Spleen (tissue), 7 donors: ENCODE measurements around a stretch of chr1.

GRCh38 chr1:85298091-85298770 is 21.8 kb upstream of the BCL10 start:
- PRO-cap, 4 experiments, result no peak in any of the 4 experiments
- RAMPAGE, long total RNA, 4 experiments, result no peak in any of the 4 experiments

GRCh38 chr1:85313725-85314280 is 37.4 kb upstream of the BCL10 start:
- PRO-cap, 4 experiments, result no peak in any of the 4 experiments
- RAMPAGE, long total RNA, 4 experiments, result no peak in any of the 4 experiments

DNA sequence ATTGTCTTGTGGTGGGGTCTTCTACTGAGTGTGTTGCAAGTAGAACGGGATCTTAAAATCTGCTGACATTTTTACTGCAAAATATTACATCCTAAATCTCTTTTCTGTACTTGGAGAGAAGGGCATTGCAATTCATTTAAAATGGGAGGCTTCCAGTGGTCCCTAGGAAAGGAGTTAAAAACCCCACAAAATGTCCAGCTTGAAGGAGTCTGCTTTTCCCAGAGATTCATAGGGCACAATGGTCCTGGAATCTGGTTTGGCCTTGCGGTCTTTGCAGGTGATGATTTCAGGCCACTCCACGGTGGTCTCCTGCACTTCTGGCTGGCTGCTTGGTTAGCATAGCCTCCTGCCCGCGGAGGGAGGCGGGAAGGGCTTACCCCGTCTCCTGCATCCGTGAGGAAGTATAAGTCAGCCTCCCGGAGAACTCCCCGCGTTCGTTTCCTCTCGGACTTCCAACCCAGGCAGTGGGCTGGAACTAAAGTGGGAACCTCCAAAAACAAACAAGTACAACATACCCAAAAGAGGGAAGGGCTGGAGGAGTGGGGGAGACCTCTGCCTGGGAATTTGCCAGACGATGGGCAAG is 1.1 kb upstream of the CCN1 start:
- PRO-cap, 4 experiments, result peak in 1 of 4 experiments; most common minus-strand start position 466 of the sequence (in 1)
- RAMPAGE, long total RNA, 4 experiments, result start-site peak on the minus strand in 1 of 4 experiments, centred at position 474 of the sequence, 5 reads per replicate

- PRO-cap, 4 experiments, result no peak in any of the 4 experiments
- RAMPAGE, long total RNA, 4 experiments, result no peak in any of the 4 experiments
Measured at GRCh38 chr1:85583518-85583857, 2.9 kb downstream of the CCN1 start.

- PRO-cap, 4 experiments, result no peak in any of the 4 experiments
- RAMPAGE, long total RNA, 4 experiments, result no peak in any of the 4 experiments
Measured at GRCh38 chr1:85641758-85642581, 61.4 kb downstream of the CCN1 start.

DNA sequence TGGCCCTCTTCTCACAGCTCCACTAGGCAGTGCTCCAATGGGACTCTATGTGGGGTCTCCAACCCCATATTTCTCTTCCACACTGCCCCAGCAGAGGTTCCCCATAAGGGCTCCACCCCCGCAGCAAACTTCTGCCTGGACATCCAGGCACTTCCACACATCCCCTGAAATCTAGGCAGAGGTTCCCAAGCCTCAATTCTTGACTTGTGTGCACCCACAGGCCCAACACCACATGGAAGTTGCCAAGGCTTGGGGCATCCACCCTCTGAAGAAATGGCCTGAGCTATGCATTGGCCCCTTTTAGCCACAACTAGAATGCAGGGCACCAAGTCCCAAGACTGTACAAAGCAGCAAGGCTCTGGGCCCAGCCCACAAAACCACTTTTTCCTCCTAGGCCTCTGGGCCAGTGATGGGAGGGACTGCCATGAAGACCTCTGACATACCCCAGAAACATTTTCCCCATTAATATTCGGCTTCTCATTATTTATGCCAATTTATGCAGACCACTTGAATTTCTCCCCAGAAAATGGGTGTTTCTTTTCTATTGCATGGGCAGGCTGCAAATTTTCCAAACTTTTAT is 18.6 kb downstream of the ODF2L start:
- PRO-cap, 4 experiments, result no peak in any of the 4 experiments
- RAMPAGE, long total RNA, 4 experiments, result no peak in any of the 4 experiments

GRCh38 chr1:86817163-86817789 is 96.7 kb downstream of the SELENOF start:
- PRO-cap, 4 experiments, result no peak in any of the 4 experiments
- RAMPAGE, long total RNA, 4 experiments, result no peak in any of the 4 experiments

DNA sequence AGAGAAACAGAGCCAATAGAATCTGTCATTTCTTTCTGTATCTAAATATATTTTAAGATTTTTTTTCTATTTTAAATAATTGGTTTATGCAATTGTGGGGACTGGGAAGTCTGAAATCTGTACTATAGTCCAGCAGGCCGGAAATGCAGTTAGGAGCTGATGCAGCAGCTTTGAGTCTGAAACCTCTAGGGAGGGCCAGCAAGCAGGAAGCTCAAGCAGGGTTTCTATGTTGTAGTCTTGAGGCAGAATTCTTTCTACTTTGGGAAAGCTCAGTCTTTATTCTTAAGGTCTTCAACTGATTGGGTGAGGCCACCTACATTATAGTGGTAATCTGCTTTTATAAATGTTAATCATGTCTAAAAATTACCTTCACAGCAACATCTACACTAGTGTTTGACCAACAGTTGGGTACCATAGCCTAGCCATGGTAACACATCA is 60.9 kb downstream of the SELENOF start:
- PRO-cap, 4 experiments, result no peak in any of the 4 experiments
- RAMPAGE, long total RNA, 4 experiments, result no peak in any of the 4 experiments

DNA sequence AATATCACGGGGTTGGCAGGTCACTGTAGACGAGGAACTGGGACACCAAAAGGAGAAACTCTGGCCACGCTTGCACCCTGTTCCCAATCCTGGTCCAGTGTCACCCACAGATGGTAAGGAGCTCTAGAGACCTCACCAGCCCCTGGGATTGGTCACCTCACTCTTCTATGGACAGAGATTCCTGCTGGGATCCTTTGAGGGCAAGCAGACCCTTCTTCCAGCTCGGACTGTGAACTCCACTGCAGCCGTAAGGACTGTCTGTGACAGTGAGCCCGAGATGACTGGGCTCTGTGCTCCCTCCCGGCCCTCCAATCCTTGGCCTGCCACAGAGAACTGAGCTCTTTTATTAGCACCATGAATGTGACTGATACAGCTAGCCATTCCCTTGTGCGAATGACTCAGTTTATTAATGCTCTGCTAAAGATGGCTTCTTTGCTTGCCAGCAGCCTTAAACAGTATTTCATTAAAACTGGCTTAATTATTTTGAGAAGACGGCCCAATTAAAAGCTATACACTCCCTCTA is 194.7 kb upstream of the LMO4 start:
- PRO-cap, 4 experiments, result no peak in any of the 4 experiments
- RAMPAGE, long total RNA, 4 experiments, result no peak in any of the 4 experiments

DNA sequence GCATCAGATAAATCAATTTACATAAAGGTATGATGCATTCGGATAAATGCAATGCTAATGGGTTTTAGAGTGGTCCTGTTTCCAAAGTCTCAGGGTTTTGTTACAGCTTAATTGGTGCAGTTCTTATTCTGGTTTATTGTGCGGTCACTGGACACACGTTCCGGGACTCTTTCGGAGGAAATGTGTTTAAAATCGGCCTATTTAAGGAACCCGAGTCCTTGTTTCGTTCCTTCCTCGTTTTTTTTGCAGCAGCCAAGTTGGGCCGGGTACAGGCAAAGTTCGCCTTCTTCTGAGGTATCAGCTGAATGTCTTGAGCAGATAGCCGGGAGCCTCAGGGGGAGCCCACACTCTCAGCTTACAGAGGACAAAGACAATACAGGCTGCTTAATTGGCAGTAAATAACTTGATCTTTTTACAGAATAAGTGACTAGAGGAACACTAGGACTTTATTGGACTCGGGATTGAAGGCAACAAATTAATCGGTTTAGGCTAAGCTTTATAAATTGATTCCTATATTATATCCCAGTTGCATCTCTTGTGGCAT is 1.8 kb downstream of the LMO4 start:
- PRO-cap, 4 experiments, result peak in 4 of 4 experiments; most common plus-strand start position 126 of the sequence (in 4); most common minus-strand start position 173 of the sequence (in 3)
- RAMPAGE, long total RNA, 4 experiments, result no peak in any of the 4 experiments

DNA sequence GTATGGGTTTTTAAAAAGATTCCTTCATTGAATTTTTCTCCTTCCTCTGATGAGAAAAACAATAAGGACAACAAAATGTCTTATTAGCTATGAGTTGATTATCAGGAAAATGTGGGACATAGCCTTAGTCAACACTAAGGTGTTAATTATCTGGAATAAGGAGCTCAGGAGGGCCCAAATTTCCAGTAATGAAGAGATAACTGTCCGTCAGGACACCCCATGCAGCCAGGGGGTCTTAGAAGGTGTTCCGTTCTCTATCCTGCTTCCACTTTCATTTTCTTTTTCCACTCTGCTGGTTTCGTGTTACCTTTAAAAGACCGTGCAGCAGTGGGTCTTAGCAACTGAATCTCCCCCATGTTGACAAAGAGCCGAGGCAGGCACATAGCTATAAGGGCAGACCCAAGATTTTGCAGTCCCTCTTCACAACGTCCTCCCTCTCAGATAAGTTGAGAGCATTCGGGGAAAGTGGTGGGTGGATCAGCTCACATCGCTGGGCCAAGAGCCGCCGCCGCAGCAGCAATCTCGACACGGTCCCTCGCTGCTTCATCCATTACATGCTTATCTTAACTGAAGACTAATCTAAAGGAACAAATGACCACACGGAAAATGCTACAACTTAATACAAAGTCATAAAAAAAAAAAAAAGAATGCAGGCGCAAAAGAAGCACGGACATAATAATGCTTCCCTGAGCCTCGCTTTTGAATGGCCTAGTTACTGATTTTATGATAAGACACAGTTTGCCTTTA is 355.5 kb downstream of the LMO4 start:
- PRO-cap, 4 experiments, result peak in 2 of 4 experiments; most common plus-strand start position 485 of the sequence (in 2); most common minus-strand start position 227 of the sequence (in 1)
- RAMPAGE, long total RNA, 4 experiments, result no peak in any of the 4 experiments

DNA sequence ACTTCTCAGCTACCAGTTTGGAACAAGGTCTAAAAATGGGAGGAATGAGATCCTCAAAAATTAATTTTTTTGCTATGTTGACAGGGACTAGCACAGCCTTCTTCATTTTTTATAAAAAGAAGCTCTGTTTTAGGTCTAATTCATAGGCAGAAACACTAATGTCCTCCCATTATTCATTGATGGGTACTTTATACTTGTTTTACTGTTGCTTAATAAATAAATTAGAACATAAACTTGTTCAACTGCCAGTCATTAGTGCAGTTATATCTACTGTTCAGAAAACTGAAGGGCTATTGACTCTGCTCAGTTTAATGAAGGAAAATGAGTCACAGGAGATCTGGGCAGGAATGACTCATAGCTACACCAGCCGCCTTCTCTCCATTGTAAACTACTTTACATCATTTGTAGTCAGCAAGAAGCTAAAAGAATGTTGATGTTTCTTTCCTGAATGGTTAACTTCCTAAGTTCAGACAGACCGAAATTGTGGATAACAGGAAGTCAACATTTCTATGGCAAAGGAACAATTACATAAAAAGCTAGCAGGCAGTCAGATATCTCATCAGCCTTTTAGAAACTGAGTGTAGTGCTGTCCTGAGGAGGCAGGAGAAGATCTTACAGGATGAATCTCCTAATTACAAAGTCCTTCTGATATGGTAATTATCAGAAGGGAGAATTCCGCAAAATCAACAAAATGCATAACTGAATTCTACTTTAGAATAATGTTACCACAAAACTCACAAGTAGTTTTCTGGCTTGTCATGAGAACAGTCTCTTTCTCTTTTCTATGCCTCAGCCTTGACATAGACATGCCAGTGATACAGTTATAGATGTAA is 356.4 kb upstream of the PKN2 start:
- PRO-cap, 4 experiments, result no peak in any of the 4 experiments
- RAMPAGE, long total RNA, 4 experiments, result no peak in any of the 4 experiments

- PRO-cap, 4 experiments, result no peak in any of the 4 experiments
- RAMPAGE, long total RNA, 4 experiments, result no peak in any of the 4 experiments
Measured at GRCh38 chr1:88890364-88890693, 1.0 kb downstream of the GTF2B start.

GRCh38 chr1:89259512-89260165 is 13.0 kb downstream of the GBP5 start:
- PRO-cap, 4 experiments, result no peak in any of the 4 experiments
- RAMPAGE, long total RNA, 4 experiments, result no peak in any of the 4 experiments

DNA sequence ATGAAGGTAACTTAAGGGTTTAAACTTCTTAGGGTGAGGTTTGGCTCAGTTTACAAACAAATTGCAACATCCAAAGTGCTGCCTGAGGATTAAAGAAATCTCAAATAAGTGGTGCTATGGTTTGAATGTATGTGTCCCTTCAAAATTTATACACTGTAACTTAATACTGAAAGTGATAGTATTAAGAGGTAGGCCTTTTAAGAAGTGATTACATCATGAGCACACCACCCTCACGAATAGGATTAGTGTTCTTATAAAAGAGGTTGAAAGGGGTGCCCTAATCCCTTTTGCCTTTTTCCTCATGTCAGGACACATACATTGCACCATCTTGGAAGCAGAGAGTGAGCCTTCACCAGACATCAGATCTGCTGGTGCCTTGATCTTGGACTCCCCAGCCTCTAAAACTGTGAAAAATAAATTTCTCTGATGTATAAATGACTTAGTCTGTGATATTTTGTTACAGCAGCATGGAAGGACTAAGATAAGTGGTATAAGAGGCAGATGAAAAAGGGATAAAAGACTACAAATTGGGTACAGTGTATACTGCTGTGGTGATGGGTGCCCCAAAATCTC is 6.6 kb upstream of the GBP5 start:
- PRO-cap, 4 experiments, result peak in 1 of 4 experiments; most common plus-strand start position 256 of the sequence (in 1); most common minus-strand start position 155 of the sequence (in 1)
- RAMPAGE, long total RNA, 4 experiments, result no peak in any of the 4 experiments

DNA sequence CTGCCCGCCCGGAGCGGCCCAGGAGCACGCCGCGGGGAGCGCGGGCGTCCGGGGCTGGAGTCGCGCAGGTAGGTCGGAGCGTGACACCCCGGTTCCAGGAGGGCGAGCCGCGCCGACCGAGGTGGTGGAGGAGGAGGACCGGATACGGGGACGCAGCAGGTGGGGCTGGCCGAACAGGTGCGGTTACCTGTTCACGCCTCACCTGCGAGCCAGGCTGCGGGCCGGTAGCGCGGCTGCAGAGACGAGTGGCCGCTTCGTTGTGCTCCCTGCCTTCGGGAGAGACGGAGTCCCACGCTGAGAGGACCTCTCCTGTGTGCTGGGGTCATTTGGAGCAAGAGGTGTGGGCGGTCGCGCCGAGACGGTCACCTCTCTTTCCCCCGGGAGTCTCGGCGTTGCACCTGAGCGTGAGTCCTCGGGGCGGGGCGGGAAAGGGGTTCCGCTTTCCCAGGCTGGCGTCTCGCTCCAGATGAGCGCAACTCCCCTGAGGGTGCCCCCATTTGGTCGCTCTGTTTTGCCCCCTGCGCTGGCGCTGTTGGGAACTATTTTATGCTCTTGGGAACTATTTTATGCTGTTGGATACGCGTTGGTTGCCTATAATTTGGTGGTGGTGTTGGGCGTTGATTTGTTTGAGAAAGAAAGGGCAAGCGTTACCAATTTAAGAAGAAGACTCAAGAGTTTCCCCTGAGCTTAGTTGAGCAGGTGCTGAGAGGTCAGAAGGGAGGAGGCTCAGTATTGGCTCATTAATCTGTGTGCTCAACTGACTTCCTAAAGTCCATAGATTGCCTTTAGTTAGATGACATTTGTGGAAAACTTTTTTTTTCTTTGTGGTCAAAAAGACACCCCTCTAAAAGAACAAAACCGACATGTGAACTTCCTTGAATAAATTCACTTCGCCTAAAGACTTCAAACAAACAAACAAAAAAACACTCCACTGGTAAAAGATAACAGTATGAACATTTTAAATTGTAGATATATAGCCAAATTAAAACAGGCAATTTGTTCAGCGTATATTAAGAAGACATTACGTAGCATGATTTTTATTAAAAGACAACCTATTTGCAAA is 657 bp downstream of the LRRC8B start:
- PRO-cap, 4 experiments, result peak in 1 of 4 experiments; most common minus-strand start position 499 of the sequence (in 1)
- RAMPAGE, long total RNA, 4 experiments, result start-site peak on the minus strand in 1 of 4 experiments, centred at position 431 of the sequence, 6 reads per replicate

- PRO-cap, 4 experiments, result no peak in any of the 4 experiments
- RAMPAGE, long total RNA, 4 experiments, result no peak in any of the 4 experiments
Measured at GRCh38 chr1:89574560-89575394, 50.1 kb downstream of the LRRC8B start.

DNA sequence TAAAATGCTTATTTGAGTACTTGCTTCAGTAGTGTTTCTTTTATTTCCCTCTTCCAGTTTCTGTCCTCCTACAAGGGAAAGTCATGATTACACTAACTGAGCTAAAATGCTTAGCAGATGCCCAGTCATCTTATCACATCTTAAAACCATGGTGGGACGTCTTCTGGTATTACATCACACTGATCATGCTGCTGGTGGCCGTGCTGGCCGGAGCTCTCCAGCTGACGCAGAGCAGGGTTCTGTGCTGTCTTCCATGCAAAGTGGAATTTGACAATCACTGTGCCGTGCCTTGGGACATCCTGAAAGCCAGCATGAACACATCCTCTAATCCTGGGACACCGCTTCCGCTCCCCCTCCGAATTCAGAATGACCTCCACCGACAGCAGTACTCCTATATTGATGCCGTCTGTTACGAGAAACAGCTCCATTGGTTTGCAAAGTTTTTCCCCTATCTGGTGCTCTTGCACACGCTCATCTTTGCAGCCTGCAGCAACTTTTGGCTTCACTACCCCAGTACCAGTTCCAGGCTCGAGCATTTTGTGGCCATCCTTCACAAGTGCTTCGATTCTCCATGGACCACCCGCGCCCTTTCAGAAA is 50.3 kb upstream of the LRRC8C start:
- PRO-cap, 4 experiments, result no peak in any of the 4 experiments
- RAMPAGE, long total RNA, 4 experiments, result start-site peak on the plus strand in 1 of 4 experiments, centred at position 236 of the sequence, 13 reads per replicate

- PRO-cap, 4 experiments, result no peak in any of the 4 experiments
- RAMPAGE, long total RNA, 4 experiments, result no peak in any of the 4 experiments
Measured at GRCh38 chr1:89608868-89609375, 24.0 kb upstream of the LRRC8C start.

DNA sequence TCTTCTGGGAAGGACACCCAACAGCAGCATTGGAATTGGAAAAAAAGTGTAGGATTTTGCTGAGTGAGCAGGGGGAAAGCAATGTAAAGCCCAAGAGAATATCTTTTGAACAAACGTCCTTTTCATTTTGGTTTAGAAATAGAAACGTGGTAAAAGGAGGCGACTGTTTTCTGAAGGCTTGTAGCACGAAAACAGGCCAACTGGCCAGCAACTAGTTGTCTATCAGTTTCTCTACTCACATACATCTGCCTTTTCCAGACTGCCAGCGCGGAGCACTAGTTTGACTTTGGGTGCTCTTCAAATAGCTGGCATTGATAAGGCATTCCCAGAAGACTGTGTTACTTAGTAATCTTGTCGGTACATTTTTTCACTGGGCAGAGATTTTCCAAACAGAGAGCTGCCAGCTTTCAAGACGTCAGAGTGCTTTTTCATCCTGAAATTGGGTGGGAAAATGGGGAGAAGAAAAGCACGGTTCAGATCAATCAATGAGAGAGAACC is 1.1 kb upstream of the LRRC8C start:
- PRO-cap, 4 experiments, result no peak in any of the 4 experiments
- RAMPAGE, long total RNA, 4 experiments, result no peak in any of the 4 experiments